Neural cell (in vitro differentiated cells): Measurements from ENCODE around the genes RSRC2, HCAR3, DENR, ABCB9, ARL6IP4 and MTRFR.

- RAMPAGE, long total RNA = no peak
Observed at GRCh38 chr12:122393611-122394256, 28.7 kb downstream of the CLIP1 start.

DNA sequence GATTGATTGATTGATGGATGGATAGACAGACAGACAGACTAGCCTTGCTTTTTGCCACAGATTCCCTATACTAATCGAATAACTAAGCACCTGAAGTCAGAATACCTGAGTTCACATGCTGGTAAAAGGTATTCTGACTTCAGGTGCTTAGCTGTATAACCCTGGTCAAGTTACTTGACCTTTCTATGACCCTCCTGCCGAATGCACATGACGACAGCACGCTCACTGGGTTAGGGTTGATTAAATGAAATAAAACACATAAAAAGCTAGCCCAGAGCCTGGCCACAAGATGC is 1.6 kb downstream of the CLIP1 start:
- RAMPAGE, long total RNA = no peak

DNA sequence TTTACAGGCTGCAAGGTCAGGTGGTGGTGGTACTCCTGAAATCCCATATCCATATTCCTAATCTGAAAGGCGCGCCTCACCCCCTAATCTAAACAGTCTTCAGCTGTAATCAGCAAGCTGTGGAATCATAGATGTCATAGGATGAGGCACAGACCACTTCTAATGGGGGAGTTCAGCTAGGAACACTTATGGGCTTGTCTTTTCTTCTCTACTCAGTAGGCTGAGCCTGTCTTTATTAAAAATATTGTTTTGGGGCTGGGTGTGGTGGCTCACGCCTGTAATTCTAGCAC is 1.3 kb upstream of the CLIP1 start:
- RAMPAGE, long total RNA = no peak

DNA sequence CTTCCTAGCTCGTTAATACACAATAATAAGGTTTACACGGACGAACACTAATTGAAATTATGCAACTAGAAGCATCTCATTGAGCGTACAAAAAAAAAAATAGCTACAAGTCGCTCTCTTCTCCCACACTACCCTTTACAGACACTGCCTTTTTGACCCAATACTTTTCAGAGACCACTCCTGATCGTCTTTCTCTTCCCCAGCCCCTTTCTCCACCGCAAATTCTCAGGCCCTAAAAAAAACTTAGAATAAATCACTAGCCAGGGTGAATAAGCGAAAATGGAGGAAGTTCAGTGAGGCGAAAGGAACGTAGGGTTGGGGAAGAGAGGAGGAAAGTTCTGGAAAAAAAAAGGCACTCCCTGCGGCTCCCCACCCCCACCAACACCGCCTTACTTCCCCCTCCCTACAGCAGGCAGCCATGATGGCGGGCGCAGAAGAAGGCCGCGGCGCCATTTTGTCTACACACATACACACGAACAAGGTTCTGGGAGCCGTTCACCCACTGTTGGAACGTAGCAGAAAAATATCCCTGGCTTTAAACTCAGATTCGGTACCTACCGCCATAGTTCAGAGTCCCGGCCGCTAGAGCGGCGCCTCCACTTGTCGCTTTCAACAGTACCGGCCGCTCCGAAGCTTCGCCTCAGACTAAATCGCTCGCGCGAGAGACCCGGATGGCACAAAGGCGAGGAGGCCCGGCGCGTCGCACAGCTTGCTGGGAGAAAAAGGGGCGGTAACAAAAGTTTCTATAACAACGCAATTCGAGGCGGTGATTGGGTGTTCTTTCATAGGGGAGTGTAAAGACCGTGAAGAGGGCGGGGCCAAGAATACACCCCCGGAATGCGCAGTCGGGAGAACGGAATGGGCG is at the start of gene RSRC2:
TSS of gene RSRC2 (minus strand) at position 647 of the 865 bp plus-strand sequence.
- RAMPAGE, long total RNA = start-site peak on the minus strand centred at position 673 of the sequence, 63 bp wide, 35,036 and 28,581 reads in 2 replicates

DNA sequence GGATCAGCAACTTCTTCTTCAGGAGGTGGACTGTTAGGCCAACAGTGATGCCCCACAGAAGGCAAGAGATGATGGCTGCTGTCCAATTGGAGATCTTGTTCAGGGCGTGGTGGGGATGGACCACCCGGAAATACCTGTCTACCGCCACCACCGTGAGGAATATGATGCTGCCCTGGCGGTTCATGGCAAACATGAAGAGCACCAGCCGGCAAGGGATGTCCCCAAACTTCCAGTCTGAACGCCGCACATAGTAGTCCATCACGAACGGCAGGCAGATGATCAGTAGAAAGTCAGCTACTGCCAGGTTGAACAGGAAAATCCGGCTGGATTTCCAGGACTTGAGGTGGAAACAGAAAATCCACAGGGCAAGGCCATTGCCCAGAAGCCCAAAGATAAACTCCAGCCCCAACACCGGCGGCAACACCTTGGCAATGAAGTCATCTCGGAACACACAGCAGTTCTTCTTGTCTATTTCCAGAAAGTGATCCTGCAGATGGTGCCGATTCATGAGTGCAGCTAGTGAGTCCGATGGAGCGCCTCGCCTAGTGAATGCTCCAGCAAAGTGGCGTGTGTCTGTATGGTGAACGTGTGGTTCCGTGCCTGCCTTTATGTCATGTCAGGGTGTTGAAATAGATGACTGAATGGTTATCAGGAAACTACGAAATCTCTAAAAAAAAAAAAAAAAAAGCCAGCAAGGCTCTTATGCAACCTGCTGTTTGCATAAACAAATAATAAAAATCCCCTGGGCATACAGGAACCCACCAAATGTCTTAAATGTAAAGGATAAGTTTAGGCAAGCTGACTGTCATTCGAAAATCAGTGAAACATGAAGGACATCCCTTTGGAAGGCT is at the start of gene HCAR3:
TSS of gene HCAR3 (minus strand) at position 582 of the 851 bp plus-strand sequence.
- RAMPAGE, long total RNA = no peak

DNA sequence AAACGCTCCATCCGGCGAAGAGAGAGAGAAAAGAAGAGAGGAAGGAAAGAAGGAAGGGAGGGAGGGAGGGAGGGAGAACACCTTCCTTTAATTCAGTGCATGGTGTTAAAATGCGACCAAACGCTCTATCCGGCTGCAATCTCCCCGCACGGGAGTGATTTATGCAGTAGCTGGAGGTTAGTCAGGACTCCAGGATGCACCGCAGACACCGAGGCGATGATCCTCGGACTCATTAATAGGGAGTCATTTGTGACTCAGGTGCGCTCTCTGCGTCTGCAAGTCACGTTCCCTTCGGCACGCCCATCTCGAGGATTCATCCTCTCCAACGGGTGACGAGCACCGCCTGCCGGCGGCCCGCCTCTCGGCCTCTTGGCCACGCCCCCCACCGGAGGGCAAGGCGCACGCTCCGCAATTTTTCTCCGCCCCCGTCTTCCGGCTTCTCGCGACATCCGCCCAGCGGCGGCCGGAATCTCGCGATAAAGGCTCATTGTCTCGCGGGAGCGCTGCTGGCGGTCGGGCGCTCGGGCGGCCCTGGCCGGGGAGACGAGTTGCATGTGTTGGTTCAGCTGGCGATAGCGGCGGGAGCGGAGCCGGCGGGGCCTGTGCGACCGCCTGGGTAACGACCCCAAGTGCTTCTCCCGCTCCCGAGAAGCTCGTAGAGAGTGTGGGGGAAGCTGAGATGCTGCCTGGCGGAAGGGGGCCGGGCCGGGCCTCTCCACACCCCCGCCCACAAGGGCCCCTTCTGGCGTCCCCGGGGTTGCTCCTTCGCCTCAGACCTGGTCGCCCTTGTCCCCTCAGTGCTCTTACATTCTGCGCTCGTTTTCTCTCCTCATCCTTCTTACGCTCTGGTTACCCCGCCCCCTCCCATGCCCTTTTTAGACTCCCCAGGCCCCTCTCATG is at the start of gene DENR:
TSS of gene DENR (plus strand) at position 490 of the 900 bp plus-strand sequence.
- RAMPAGE, long total RNA = start-site peak on the plus strand centred at position 498 of the sequence, 107 bp wide, 11,631 and 18,231 reads in 2 replicates

- RAMPAGE, long total RNA = no peak
Observed at GRCh38 chr12:122773539-122773975, 815 bp upstream of the CCDC62 start.

GRCh38 chr12:122895015-122895277 is 978 bp downstream of the VPS37B start:
- RAMPAGE, long total RNA = no peak

GRCh38 chr12:122966275-122966928 is at the start of gene ABCB9:
TSS of gene ABCB9 (minus strand) at chr12:122966463.
- RAMPAGE, long total RNA = start-site peak on the minus strand at chr12:122966379-122966459, 117 and 326 reads in 2 replicates

DNA sequence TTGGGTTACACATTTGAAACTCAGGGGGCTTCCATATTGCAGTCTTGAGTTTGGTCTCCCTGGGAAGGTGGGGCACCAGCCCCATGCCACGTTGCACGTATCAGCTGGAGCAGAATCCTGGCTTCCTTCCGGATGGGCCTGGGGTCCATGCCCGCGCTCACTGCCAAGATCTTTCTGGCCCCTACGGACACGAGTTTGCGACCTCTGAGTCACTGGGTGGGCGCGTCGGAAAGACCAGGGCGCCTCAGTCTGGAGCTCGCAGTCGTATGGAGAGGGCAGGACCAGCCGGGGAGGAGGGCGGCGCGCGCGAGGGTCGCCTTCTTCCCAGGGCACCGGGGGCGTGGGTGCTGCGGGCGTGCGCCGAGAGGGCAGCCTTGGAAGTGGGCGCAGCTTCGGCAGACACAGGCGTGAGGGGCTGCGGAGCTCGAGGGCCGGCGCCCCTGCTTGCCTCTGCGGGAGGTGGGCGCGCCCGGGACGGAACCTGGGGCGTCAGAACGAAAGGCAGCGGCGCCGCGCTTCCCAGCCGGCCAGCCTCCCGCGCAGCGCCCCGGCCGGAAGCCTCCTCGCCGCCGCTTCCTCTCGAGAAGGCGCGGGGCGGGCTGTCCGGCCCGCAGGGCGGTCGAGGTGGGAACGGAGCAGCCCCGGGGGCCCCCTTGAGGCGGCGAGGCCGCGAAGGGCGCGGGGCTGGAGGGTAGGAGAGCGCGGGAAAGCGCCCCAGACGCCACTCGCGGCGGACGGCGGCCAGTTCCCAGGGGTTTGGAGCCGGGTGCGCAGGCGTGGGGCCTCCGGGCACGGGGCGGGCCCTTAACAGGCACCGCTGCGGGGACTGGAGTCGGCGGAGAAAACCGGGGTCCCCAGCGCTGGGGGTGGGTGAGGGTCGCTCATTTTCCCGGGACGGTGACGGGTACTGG is at the start of gene ARL6IP4:
TSS of gene ARL6IP4 (plus strand) at position 560 of the 911 bp plus-strand sequence.
- RAMPAGE, long total RNA = start-site peak on the minus strand centred at position 446 of the sequence, 75 bp wide, 50 and 53 reads in 2 replicates; start-site peak on the plus strand centred at position 609 of the sequence, 100 bp wide, 734 and 438 reads in 2 replicates; start-site peak on the plus strand centred at position 782 of the sequence, 35 bp wide, 49 and 28 reads in 2 replicates

DNA sequence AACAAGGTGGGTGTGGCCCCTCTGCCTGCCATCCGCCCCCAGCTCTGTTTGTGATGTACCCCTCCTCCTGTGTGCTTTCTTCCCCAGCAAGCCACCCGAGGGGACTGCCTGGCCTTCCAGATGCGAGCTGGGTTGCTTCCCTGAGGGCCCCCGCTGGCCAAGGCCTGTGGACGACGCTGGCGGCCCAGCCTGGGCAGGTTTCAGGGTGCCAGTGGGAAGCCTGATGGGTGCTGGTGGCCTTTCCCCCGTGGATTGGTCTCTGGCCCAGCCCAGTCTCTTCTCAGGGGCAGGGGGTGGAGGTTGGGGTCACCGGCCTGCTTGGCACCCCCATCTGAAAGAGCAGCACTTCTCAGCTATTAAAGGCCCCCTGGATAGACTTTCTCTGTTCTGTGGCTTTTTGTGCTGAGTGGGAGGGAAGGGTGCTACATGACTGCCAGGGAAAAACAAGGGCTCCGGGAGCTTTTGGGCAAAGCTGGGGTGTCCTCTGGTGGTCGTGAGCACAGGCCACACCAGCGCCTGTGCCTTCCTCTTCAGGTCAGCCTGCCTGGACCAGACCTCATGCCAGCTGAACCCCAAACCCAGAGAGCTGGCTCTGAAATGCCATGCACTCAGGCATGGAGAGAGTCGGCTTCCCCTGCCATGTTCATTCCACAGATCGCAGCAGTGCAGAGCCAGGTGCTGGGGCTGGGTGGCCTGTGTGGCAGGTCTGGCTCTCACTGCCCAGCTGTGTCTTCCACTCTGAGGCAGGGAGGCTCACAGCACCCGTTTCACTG is 2.2 kb downstream of the ARL6IP4 start:
- RAMPAGE, long total RNA = no peak

DNA sequence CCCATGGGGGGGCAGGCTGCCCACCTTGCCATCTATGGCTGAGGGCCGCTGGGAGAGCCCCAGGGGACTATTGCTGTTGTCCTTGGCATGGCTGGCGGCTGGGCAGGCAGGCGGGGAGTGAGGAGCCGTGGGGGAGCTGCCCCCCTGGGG is 3.4 kb downstream of the ARL6IP4 start:
- RAMPAGE, long total RNA = no peak

DNA sequence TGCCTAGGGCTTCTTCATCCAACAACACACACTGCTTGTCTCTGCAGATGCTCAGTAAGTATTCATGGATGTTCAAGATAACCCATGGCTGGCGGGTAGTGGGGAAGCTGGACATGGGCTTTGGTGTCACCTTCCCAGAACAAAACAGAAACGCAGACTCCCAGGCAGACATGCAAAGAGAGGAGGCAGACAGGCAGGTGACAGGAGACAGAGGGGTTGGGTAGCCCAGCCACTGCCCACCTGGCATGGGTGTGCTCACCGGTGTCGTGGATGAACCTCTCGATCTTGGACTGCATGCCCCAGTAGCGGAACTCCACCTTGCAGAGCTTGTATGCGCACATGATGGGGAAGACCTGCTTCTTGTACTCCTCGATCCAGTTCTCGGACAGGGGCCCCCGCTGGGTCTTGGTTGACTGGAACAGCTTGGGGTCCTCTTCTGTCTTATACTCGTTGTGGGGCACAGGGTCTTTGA is 29.1 kb downstream of the ARL6IP4 start:
- RAMPAGE, long total RNA = no peak

- RAMPAGE, long total RNA = no peak
Observed at GRCh38 chr12:123069416-123069992, 81.4 kb downstream of the PITPNM2 start.

GRCh38 chr12:123071020-123071859 is 79.7 kb downstream of the PITPNM2 start:
- RAMPAGE, long total RNA = no peak

DNA sequence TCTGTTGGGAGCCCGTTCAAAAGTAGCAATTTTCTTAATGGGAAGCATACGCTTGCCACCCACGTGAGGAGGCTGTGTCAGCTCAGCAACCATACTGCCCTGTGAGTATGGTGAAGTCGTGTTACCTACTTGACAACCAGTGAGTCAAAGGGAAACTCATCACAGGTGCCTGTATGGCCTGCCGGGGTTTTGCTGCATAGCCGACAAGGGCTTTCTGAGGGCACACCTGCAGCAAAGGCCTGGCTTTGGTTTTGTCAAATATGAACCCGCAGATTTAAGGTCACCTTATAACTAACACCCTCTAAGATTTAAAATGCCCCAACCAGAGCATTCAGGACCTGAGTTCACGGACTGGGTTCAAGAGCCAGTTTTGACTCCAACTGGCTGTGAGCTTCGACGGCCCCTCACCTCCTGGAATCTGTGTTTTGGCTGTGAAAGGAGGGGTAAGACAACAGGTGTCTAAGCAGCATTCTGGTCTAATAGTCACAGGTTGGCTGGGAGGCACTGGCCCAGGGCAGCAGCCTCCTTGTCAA is 30.9 kb downstream of the PITPNM2 start:
- RAMPAGE, long total RNA = no peak

DNA sequence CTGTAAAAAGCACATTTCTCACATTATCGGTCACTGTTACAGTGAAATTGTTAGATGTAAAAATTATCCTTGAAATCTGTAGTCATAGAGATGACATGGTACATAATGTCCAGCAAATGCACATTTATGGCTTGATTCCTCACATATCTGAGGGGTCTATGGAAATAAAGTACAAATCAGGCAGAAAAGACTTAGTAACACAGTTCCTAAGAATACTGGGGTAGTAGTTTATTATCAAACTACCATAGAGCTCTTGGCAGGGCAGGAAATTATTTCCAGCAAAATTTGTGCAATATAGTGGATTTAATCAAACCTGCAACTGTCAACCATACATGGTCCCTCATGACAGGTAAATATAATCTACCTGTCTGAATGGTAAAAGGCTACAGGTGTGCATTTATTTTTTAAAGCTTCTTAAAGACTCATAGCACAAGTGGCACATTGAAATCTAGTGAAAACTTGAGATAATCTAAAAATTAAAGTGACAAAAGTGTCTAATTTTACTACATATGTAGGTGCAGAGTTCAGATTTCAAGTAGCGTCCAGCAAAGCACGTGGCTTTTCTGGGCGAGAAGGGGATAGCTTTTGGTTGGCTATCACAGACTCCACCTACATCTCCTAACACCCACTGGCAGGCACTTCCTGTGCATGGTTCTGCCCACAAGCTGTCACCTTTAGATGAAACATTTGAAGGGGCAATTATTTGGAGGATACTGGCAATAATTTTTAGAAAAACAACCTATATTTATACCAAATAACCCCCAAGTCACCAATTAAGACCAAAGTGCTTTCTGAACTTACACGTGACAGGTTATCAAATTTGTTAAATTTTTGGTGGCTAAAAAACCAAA is 1.8 kb upstream of the PITPNM2 start:
- RAMPAGE, long total RNA = no peak

DNA sequence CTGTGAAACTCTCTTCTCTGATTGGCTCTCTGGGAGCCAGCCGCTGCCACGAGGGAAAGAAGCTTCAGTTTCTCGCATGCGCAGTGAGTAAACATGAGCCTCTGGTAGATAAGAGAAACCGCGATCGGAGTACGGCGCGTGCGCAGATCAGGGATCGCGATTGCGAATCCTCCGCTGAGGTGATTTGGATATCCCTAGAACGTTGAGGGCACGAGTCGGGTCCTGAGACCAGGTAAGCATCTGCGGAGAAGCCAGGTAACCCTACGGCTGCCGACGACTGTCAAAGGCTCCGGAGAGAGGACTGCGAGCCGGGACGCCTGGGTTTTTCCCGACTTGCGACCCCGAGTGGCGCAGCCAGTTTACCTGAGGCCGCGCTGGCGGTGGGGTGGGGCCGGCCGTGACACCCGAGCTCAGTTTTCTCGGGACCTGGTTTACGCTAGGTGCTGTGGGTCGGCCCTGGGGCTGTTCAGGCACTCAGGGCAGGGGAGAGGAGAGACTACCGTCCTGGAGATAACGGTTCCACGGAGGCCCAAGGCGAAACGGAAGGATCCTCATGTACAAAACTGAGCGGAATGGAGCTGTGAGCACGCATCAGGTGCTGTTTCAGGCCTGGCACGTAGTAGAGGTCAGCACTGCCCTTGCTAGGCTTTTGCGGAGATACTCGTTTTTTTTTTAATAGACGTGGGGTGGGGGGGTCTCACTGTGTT is at the start of gene MTRFR:
TSS of gene MTRFR (plus strand) at position 137 of the 707 bp plus-strand sequence.
- RAMPAGE, long total RNA = start-site peak on the plus strand centred at position 163 of the sequence, 75 bp wide, 1,449 and 791 reads in 2 replicates

DNA sequence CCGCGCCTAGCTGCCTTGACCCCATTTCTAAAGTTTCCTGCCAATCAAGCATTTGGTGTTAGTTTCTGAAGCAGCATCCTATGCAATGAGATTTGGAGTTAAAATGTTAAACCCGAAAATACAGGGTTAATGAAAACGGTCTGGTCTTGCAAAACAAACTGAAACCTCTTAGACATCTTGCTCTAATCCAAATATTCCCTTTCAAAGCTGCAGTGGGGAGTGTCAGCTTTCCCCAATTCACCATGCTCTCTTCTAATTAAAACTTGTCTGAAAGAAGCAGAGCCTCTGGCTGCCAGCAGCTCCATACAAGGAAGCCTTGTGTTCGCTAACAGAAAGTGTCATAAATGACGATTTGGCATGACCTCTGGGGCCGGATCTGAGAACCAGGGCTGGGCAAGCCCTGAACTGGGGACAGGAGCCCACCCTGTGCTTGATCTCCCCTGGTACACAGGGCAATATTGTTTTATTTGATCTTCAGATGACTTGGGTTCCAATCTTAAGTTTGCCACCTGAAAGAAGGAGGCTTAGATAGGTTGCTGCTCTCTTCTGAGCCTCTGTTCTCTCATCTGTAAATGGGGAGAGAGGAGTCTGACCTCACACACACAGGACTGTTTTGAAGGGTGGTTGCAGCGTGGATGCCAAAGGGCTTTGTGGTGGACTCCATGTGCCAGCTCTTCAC is 7.7 kb downstream of the KMT5A start:
- RAMPAGE, long total RNA = no peak

DNA sequence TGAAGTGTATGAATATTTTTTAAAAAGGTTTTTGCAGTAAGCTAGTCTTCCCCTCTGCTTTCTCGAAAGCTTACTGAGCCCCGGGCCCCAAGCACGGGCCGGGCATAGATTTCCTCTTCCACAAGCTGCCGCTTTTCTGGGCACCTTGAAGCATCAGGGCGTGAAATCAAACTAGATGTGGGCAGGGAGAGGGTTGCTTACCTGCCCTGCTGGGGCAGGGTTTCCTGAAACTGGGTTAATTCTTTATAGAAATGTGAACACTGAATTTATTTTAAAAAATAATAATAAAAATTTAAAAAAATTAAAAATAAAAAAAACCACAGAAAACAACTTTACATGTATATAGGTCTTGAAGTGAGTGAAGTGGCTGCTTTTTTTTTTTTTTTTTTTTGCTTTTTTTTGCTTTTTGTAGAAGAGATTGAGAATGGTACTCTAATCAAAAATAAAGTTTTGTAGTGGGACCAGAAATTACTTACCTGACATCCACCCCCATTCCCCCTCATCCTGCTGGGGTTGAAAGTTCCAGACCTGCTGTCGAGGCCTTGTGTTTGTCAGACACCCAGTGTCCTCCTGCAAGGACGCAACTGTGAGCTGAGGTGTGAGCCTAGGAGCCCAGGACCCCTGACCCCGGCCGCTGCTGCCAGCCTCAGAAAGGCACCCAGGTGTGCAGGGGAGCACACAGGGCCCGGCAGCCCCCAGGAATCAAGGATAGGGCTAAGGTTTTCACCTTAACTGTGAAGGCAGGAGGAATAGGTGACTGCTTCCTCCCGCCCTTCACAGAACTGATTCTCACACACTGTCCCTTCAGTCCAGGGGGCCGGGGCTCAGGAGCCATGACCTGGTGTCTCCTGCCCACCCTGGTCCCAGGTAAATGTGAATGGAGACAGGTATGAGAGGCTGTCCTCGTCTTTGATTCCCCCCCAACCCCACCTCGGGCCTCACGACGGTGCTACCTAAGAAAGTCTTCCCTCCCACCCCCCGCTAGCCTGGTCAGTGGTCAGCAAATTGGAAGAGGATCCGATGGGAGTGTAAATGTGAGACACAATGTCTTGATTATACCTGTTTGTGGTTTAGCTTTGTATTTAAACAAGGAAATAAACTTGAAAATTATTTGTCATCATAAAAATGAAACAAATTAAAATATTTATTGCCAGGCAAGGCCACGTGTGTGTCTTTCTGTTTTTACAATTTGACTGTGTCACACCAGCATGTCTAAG is 24.7 kb downstream of the KMT5A start:
- RAMPAGE, long total RNA = no peak